Fibroblast of the aortic adventitia (primary cell): ENCODE measurements around the genes PRSS23, CTSC and NAALAD2.

GRCh38 chr11:86052671-86053710, 15.9 kb downstream of the PICALM start:
- CAGE, long polyA plus RNA, result no peak

GRCh38 chr11:86177228-86177683, 67.3 kb upstream of the EED start:
- CAGE, long polyA plus RNA, result no peak

- CAGE, long polyA plus RNA, result no peak
These were observed 60.8 kb upstream of the EED start for GRCh38 chr11:86183753-86184167.

DNA sequence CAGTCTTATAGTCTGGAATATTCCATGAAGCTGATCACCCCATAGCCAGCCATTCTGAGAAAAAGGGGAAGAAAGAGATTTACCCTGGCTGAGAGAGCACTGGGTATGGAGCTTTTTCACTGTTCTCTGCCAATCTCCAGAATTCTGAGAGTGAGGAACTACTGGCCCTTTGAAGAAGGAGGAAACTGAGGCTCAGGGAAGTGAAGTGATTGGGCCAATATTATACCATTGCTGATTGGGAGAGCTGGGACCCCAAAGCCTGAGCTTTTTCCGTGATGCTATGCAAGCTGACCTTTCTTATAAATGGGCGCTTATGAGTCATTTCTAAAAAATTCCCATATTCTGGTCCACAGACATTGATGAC, 67.5 kb downstream of the CCDC81 start:
- CAGE, long polyA plus RNA, result no peak

- CAGE, long polyA plus RNA, result no peak
These were observed 109.6 kb downstream of the CCDC81 start for GRCh38 chr11:86484218-86484836.

DNA sequence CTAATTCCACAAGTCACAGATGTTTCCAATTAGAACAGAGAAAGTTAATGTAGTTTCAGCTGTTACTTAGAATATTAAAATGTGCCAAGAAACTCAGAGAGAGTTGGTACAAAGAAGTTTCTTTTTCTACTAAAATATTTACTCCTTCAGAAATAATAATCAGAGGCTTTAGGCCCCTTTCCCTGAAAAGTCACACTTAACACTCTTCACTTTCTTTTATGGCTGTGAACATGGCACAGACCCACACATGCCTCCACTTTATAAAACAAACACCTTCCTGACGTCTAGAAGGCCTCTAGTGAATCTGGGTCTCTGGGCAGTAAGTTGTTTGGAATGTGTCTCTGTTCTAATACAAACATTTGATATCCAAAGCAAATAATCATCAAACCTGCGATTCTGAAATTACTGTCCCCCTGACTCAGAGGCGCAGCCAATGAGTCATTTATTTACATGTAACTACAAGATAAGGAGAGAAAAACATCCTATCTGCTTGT, 149.2 kb downstream of the CCDC81 start:
- CAGE, long polyA plus RNA, result no peak

- CAGE, long polyA plus RNA, result no peak
These were observed 150.0 kb downstream of the CCDC81 start for GRCh38 chr11:86524694-86525147.

- CAGE, long polyA plus RNA, result no peak
These were observed 176.6 kb downstream of the CCDC81 start for GRCh38 chr11:86551175-86551771.

DNA sequence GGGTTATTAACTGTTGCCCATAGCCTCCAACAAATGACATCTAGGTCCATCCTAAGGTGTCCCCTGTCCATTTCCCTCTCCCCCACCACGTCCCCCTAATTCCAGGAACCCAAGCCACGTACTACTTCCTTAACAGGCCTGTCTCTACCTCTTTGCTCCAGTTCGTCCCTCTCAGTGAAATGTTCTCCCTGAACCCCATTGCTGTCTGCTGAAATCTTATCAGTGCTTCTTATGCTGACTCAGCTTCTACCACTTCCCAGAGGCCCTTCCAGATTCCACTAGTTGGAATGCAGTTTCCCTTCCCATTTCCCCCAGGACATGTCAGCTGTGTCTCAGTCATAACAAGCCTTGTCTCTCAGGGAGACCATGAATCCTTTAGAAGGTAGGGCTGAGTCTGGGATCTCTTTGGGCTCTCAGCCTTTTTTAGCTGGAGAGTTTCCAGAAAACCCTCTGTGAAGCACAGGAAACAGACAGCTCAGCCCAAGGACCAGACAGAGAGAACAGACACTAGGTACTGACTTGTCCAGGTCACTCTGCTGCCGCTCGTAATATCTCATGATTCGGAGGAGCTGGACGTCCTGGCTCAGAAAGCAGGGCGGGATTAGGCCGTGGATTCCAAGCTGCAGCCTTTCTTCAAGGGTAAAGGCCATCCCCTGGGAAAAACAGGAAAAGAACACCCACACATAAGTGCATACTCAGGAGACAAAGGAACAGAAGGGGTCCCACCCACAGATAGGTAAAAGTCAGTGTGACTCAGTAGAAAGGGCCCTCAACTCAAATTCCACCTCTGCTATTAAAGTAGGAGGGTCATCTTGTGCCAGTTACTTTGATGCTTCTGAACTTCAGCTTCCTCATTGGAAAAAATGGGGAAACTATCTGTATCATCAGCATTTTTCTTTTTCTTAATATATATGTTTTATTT, 184.7 kb downstream of the CCDC81 start:
- CAGE, long polyA plus RNA, result no peak

- CAGE, long polyA plus RNA, result no peak
These were observed 192.6 kb downstream of the CCDC81 start for GRCh38 chr11:86567323-86567732.

DNA sequence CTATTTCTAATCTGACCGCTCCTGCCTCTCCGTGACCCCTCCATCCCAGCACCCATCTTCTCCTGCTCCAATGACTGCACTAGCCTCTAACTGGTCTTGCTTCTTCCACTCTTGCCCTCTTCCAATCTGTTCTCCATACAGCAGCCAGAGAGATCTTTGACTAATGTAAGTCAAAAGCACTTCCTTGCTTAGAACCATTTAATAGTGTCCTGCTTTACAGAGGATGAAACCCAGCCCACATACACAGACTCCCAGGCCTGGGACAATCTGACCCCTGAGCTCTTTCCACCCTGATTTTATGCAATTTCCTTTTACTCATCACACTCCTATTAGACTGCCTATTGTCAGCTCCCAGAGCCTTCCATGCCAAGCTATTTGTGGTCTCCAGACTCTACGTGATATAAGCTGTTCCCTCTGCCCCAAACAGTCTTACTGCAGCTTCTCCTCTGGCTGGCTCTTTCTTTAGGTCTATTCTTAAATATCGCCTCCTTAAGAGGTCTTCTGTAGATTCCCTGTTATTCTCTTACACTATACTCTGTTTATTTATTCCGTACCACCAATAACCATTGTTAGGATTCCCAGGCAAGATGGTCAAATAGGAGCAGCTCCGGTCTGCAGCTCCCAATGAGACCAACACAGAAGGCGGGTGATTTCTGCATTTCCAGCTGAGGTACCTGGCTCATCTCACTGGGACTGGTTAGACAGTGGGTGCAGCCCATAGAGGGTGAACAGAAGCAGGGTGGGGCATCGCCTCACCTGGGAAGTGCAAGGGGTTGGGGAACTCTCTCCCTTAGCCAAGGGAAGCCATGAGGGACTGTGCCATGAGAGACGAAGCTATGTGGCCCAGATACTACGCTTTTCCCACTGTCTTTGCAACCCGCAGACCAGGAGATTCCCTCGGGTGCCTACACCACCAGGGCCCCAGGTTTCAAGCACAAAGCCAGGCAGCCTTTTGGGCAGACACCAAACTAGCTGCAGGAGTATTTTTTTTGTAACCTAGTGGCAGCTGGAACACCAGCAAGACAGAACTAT, 155.8 kb upstream of the PRSS23 start:
- CAGE, long polyA plus RNA, result no peak

DNA sequence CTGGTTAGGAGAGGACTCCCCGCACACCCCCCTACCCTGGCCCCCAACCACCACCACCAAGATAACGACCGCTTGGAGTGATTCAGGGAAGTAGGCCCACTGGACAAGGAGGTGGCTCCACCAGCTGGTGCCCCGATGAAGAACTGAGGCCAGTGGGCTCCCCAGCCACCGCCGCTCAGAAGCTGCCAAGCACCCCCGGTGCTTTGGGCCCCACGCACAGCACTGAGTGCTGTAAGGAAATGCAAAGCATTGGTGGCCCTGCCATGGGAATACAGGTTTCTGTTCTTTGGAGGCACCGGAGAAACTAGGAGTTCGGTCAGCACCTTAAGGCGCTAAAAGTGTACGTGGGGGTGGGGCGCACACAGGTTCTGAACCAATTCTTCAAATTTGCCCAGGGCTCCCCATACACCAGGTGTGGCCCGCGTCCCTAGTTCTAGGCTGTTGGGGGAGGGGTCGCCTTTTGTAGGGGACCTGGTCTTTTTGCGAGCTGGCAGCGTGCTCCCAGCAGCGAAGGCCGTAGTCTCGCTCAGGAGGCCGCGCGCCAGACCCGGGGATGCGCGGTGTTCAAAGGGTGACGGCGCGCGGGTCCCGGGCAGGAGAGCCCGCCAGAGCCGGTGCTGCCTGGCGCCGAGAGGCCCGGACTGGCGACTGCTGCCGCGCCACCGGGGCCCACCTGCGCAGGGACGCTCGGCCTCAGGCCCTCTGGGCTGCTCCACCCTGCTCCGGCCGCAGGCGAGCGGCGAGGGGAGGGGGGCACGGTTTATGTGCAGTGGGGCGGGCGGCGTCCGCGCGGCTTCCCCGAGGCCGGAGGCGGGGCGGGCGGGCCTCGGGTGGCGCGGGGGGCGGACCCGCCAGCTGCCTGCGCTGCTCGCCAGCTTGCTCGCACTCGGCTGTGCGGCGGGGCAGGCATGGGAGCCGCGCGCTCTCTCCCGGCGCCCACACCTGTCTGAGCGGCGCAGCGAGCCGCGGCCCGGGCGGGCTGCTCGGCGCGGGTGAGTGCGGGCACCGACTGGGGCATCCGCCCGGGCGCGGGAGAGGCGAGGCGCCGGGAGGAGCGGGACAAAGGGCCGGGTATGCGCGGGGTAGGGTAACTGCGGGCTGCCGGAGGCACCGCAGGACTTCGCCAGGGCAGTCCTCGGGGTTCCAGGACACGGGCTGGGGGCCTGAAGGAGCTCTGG, at the start of gene PRSS23:
PRSS23 (plus strand) TSS at position 883 of the 1,178 bp plus-strand sequence.
- CAGE, long polyA plus RNA, result no peak

- CAGE, long polyA plus RNA, result start-site peak on the minus strand at chr11:88337716-88337788, 980 and 24 reads in 2 replicates
These were observed at the start of gene CTSC for GRCh38 chr11:88337077-88338305. Gene CTSC (minus strand): TSS chr11:88337736.

- CAGE, long polyA plus RNA, result no peak
These were observed 49.9 kb upstream of the TRIM77 start for GRCh38 chr11:89660239-89660570.

GRCh38 chr11:90095309-90095854, 9.6 kb downstream of the UBTFL1 start:
- CAGE, long polyA plus RNA, result no peak

- CAGE, long polyA plus RNA, result no peak
These were observed at the start of gene NAALAD2 for GRCh38 chr11:90134179-90135479. Gene NAALAD2 (plus strand): TSS chr11:90134663.

DNA sequence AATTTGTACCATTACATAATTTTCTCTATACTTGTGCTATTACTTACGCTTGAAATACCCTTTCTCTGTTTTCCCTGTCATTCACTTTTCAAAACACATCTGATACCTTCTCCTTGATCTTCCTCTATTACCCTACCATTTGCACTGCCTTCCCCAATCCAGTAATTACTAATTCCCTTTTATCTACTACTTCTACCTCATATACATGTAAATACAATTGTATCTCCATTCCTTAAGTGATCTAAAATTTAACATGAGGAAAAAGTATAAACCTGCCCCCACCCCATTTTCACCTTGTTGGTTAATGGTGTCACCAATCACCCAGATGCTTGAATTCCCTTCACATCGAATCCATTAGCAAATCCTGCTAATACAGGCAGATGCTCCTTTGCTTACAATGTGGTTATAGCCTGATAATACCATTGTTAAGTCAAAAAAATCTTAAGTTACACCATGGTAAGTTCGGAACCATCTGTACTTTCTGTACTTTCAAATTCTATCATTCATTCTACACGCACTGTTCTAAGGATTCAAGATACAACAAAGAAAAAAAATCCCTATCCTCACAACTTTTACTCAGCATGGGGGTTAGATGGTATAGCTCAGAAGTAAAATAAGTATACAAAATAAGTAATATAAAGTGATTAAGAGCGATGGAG, 13.8 kb downstream of the CHORDC1 start:
- CAGE, long polyA plus RNA, result no peak

- CAGE, long polyA plus RNA, result no peak
These were observed 28.2 kb upstream of the CHORDC1 start for GRCh38 chr11:90250935-90251473.

GRCh38 chr11:90431794-90432101, 208.9 kb upstream of the CHORDC1 start:
- CAGE, long polyA plus RNA, result no peak

DNA sequence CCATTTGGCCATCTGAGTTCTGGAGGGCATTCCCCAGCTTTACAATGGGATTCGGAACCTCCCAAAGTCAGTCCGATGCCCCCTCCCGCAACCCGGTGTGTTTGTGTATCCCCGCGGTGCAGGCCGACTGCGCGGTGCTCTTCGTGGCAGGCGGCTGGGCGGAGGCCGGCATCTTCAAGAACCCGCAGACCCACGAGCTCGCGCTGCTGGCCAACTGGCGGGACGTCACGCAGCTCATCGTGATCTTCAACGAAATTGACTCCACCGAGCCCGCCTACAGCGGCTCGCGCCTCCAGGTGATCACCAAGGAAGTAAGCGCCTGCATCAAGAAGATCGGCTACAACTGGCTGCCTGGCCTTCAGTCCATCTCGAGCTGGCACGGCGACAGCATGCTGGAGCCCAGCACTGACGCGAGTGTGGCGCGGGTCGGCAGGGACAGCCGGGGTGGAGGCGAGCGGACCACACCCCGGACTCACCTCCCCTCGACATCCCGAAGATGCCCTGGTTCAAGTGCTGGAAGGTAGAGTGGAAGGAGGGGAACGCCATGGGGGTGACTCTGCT, 53.9 kb upstream of the MTNR1B start:
- CAGE, long polyA plus RNA, result no peak